ENCODE measurements around a stretch of chr7.

- PRO-cap = no peak
Measured at GRCh38 chr7:3197661-3198273, 103.3 kb upstream of the SDK1 start.

- PRO-cap = no peak
Measured at GRCh38 chr7:3232129-3232755, 68.8 kb upstream of the SDK1 start.

- PRO-cap = no peak
Measured at GRCh38 chr7:3436735-3437312, 135.8 kb downstream of the SDK1 start.

DNA sequence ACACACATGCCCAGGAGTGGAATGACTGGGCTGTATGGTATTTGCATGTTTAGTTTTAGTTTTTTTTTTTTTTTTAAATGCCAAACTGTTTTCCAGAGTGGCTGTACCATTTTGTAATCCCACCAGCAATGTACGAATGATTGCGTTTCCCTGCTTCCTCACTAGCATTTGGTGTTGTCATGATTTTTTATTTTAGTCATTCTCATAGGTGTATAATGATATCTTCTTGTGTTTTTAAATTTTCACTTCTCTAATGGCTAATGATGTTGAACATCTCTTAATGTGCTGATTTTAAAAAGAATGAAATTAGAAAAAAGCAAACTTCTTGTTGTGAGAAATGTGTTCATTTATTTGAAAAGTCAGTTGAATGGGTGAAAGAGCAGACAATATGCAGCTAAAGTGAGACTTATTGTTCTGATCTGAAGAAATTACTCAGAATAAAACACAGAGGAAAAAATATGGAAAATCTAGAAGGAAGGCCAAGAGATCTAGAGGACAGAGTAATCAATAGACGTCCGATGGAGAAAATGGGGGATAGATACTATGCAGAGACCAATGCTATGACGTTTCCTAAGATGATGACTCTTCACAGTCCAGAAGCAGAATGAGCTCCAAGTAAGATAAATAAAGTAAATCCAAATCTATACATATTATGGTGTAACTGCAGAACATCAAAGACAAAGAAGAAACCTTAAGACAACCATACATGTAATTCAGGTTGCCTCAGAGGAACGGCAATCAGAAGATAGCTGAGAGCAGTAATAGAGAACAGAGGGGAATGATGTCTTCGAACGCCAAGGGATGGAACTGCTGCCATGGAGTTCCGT lies 350.2 kb downstream of the SDK1 start:
- PRO-cap = no peak

DNA sequence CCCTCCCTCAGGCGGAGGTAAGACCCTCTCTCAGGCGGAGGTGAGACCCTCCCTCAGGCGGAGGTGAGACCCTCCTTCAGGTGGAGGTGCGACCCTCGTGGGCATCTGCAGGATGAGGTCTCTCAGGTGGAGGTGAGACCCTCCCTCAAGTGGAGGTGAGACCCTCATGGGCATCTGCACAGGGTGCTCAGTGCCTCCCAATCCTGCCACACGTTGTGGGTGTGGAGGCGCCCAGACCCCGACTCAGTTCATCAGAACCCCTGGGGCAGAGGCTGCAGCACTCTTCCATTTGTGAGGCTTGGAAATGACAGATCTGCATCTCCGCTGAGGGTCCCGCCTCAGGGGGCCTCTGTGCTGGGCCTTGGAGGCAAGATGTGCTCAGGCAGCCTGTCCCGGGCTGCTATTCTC lies 593.0 kb upstream of the FOXK1 start:
- PRO-cap = no peak

GRCh38 chr7:4096868-4097524 lies 585.1 kb upstream of the FOXK1 start:
- PRO-cap = no peak

- PRO-cap = no peak
Measured at GRCh38 chr7:4267608-4268169, 414.4 kb upstream of the FOXK1 start.

- PRO-cap = no peak
Measured at GRCh38 chr7:4700674-4701423, 18.8 kb downstream of the FOXK1 start.

DNA sequence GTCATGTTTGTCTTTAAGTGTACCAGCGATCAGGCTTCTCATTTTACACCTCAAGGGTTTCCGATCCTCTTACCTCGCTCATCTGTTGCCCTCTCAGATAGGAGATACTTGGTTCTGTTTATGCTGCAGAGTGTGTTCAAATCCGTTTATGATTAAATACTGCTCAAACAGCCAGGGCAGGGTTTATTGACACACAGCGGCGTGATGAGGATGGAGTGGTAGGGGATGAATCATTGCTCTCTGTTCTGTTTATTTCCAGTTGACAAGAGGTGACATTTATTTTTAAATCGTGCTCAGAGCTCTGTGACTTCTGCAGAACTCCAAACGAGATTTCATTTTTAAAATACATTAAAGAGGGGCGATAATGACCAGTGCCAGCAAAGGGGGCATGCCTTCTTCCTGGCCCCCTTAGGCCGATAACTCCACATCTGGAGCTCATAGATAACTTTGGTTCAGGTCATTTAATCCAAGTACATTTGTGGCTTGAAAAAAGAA lies 30.6 kb downstream of the FOXK1 start:
- PRO-cap = no peak

DNA sequence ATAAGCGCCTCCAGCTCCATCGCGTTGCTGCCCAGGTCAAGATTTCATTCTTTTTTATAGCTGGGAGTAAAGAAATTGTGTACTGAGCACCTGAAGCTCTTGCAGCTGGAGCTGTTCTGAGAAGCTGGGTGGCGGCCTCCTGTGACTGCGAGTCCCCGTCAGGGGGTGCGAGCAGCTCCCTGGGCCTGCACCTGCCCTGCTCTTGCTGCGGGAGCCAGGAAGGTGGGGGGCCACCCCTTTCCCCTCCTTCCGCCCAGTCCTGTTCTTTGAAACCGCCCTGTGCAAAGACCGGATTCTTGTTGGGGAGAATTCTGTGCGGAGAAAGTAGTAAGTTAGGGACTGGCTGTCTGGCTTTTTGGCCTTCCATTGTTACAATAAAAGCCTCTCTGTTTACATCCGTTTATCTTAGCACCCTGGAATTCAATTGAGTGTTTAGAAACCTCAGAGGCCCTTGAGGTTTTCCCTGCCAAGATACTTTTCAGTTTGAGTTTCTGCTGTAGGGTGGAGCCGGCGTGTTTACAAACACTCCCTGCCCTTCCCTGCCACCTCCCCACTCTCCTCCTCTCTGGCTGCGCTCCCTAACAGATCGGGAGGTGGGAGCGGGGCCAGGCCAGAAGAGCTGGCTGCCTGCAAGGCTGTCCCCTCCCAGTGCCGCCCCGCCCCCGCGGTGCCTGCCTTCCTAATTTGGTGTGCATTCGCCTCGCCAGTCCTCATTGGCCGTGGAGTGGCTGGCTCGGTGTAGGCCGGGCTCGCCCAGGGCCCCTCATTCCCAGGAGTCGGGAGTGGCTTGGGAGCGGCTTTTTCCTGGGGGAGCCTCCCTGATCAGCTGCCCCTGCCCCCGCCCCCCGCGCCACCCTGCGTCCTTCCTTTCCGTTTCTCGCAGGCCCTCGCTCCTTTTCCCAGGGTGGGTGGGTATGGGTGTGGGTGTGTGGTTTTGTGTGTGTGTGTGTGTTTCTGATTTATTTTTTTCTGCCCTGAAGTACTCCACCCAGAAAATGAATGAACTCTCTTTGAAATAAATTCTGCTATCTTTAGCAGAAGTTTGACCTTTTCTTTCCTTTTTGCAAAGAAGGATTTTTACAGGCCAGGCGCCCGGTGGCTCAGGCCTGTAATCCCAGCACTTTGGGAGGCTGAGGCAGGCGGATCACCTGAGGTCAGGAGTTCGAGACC lies 30.5 kb upstream of the AP5Z1 start:
- PRO-cap = bidirectional peak, plus-strand start at position 119 of the sequence, minus-strand start at position 193 of the sequence; bidirectional peak, plus-strand start at position 589 of the sequence, minus-strand start at position 483 of the sequence; bidirectional peak, plus-strand start at position 860 of the sequence, minus-strand start at position 879 of the sequence

GRCh38 chr7:4824336-4824943 lies 37.4 kb downstream of the PAPOLB start:
- PRO-cap = no peak

- PRO-cap = no peak
Measured at GRCh38 chr7:4879452-4879926, 4.0 kb downstream of the RADIL start.

DNA sequence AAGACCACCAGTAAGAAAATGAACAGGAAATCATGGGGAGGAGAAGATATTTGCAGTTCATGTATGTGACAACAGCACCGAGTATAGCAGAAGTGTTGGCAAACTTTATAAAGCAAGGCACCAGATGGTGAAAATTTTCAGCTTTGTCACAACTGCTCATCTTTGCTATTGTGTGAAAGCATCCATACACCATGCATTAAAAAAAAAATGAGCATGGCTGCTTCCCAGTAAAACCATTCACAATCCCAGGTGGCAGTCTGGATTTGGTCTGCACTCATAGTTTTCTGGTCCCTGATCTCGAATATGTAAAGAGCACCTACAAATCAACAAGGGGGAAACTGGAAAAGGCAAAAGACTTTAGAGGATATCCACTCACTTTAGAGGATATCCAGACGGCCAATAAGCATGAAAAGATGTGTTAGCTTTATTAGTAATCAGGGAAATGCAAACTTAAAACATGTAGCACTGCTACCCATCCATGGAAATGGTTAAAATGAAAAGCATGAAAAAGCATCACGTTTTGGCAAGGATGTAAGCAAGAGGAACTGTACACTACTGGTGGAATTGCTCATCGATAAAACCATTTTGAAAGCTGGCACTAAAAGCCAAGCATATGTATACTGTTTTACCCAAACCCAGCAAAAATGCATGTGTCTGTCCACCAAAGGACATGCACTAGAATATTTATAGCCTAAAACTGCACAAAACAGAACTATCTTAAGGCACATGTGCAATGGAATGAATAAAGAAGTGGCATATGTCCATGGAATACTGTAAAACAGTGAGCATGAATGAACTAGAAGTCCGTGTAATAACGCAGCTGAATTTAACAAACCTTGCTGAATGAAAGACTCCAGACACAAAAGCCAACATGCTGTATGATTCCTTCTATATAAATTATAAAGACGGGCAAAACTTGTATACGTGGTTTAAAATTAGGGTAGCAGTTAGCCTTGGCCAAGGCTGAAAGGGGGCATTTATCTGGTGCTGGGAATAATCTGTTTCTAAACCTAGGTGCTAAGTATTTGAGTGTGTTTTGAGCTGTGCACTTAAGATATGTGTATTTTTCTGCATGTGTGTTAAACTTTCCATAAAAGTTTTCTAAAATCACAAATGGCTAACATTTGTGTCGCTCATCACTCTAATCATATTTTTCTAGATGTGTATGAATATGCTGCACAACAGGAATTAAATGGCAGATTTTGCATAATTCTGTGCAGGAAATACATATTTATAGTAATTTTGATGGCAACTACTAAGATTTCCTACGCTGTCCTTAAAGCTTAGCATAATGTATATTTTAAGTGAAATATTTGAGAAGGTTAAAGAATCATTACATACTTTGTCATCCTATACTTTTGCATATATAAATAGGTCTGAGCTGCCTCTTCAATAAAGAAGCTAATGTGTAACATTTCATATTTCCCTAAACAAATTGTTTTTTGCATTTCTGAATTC lies 22.9 kb downstream of the RBAK start:
- PRO-cap = no peak

GRCh38 chr7:5144322-5144820 lies 45.7 kb upstream of the WIPI2 start:
- PRO-cap = no peak

DNA sequence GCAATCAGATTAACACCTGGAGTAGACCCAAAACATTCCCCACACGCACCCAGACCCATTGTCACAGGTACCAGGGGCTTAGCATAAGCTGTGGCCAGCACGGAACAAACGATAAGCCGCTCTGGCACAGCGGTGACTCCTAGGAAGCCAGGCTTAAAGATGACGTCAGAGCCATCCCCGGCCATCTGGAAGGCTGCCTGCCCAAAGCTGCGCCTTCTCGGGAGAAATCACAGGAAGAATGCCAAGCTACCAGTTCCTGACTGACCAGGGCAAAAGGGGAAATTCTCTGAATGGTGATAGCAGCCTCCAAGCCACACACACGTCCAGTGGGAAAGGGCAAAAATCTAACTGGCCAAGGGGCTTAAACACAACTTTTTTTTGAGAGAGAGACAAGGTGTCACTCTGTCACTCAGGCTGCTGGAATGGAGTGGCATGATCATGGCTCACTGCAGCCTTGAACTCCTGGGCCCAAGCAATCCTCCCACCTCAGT lies 12.9 kb upstream of the WIPI2 start:
- PRO-cap = no peak

DNA sequence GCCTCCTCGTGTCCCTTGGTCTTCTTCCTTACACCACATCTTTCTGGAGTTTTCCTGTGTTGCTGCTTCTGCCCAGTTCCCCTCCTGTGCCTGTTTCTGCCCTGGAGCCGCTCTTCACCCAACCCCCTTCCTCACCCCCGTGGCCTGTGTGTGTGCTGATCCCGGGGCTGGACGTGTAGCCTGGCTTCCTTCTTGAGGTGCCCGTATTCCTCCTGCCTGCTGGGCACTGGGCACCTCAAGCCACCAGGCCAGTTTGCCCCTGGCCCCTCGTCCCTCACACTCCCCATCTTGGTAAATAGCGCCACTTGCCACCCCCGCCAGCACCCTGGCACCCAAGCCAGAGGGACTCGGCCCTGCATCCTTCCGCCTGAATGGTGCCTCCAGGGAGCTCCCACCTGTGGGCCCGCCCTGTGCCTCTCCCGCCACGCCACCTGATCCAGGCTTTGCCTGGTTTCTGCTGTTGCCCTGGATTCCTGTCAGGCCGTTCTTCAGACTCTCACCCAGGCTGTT lies 33.5 kb downstream of the WIPI2 start:
- PRO-cap = no peak

GRCh38 chr7:5349459-5350038 lies 66.8 kb downstream of the SLC29A4 start:
- PRO-cap = no peak

- PRO-cap = bidirectional peak, plus-strand start at chr7:5397377, minus-strand start at chr7:5397239; unidirectional peak, minus-strand start at chr7:5397860
Measured at GRCh38 chr7:5396874-5398023, 26.4 kb downstream of the TNRC18 start.

DNA sequence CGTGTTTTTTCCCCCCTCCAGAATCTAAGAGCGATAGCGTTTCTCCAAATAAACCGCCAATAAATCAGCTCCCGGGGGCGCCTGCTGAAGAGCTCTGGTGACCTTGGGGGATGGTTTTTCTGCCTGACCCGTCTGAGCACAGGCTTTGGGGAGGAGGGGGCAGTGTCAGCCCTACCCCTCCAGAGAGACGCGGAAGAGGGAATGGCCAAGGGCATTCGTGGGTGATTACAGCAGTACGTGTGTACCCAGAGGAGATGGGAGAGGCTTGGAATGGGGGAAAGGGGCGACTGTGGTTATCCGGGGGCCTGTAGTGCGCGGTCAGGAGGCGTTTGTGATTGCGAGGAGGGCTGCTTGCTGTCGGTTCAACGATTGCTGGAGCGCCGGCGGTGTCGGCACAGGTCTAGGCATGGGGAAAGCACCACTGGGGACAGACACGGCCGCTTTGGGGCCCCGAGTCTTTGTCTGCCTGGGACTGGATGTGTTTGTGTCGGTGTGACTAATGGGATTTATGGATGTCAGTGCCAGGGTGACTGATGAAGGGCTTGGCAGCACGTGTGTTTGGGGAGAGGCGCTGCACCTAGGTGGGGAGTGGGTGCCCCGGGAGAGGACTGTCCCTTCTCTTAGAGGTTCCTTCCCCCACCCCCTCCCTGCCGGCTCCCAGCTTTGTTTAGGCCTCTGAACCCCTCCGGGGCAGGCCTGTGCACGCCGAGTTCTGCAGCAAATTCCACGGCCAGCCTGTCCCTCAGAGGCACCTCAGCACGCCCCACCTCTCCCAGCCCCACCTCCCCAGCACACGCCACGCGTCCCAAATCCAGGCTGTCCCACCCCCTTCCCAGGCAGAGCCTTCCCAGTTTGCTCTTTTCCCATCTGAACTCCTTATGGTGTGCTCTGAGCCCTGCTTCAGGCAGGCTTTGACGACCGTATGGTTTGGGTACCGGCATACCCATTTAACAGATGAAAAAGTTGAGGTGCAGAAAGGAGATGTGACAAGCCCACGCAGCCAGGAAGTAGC lies 6.2 kb upstream of the TNRC18 start:
- PRO-cap = bidirectional peak, plus-strand start at position 214 of the sequence, minus-strand start at position 112 of the sequence; bidirectional peak, plus-strand start at position 332 of the sequence, minus-strand start at position 460 of the sequence; unidirectional peak, minus-strand start at position 737 of the sequence

DNA sequence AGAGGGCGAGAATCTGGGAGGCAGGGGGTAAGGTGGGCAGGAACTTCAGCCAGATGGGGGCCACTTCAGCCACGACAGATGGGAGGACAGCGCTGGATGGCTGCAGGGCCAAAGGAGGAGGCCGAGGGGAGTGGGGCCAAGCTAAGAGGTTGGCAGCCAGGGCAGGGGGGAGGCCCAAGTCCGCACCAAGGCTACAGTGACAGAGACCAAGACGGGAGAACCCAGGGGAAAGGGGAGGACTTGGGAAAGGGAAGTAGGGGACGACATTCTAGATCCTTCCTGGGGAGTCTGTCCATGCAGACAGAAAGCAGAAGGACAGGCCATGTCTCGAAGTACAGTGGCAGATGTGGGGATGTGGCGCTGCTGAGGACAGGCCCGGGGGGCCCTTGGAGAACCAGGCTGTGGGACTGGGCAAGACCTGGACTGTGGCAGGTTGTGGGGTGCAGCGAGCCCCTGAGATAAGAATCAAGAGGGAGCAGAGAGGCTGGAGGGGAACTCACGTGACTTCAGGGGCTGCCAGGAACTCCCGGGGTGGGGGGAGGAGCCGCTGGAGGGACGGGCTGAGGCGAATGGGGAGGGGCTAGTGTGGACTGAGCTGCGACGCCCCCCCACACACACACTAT lies 21.6 kb downstream of the FBXL18 start:
- PRO-cap = no peak

All from rectum (tissue), 1 donor.